ENCODE measurements around the genes LGALS3BP, EIF4A3, RNF213 and CHMP6.

GRCh38 chr17:78951691-78952396 is 26.7 kb upstream of the TIMP2 start:
- PRO-cap: no peak
- RAMPAGE, long total RNA: no peak

GRCh38 chr17:78979612-78980374 is at the start of gene LGALS3BP:
TSS of gene LGALS3BP (minus strand) at chr17:78979923.
- PRO-cap: no peak
- RAMPAGE, long total RNA: no peak

DNA sequence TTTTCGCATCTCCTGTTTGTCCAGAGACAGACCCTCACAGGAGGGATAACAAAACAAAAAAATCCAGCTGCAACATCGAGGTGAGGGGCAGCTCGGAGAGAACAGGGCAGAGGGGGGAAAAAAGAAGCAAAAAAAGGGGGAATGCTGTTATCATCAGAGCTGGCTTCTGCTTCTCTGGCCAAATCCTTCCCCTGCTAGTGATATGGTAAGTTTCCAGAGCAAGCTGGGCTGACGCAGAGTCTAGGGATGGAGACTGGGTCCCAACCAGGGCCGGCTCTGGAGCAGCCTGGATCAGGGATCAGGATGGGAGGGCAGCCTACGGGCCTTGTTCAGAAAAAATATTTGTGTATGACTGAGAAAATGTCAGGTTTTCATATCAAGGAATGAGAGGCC is 838 bp upstream of the C1QTNF1 start:
- PRO-cap: no peak
- RAMPAGE, long total RNA: no peak

- PRO-cap: no peak
- RAMPAGE, long total RNA: no peak
Observed at GRCh38 chr17:79033808-79034592, 10.0 kb downstream of the C1QTNF1 start.

DNA sequence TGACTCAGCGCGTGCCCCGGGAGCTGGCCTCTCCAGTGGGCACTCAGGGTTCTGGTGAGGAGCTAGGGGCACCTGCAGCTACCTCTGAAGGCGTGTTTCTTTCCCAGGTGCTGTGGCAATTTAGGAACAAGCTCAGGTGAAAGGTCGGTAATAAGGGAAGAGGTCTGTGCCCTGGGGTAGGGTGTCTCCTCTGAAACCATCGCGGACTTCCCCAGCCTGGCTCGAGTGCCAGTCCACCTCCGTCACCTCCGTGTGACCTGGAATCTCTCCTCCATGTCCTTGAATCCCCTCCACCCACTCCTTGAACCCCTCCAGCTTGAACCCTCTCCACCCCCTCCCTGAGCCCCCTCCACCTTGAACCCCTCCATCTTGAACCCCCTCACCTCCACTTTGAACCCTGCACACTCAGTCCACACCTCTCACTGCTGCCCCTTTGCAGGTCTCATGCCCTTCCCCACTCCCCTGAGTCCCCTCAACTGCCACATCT is 51.6 kb upstream of the ENPP7 start:
- PRO-cap: no peak
- RAMPAGE, long total RNA: no peak

DNA sequence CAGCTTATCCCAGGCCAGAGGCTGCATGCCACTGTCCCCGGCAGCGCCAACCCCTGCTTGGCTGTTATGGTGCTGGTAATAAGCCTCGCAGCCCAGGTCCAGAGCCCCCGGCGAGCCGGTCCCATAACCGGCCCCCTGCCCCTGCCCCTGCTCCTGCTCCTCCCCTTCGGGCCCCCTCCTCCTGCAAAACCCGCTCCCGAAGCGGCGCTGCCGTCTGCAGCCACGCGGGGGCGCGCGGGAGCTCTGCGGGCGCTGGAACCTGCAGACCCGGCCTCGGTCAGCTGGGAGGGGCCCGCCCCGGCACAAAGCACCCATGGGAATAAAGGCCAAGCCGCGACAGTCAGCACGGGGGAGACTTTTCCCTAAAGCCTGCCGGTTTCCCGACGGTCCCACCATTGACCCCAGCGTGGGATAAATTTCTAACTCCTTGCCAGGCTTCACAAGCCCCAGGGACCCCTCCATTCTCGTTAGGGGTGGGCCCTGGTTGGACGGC is 11.2 kb downstream of the ENPP7 start:
- PRO-cap: no peak
- RAMPAGE, long total RNA: no peak

DNA sequence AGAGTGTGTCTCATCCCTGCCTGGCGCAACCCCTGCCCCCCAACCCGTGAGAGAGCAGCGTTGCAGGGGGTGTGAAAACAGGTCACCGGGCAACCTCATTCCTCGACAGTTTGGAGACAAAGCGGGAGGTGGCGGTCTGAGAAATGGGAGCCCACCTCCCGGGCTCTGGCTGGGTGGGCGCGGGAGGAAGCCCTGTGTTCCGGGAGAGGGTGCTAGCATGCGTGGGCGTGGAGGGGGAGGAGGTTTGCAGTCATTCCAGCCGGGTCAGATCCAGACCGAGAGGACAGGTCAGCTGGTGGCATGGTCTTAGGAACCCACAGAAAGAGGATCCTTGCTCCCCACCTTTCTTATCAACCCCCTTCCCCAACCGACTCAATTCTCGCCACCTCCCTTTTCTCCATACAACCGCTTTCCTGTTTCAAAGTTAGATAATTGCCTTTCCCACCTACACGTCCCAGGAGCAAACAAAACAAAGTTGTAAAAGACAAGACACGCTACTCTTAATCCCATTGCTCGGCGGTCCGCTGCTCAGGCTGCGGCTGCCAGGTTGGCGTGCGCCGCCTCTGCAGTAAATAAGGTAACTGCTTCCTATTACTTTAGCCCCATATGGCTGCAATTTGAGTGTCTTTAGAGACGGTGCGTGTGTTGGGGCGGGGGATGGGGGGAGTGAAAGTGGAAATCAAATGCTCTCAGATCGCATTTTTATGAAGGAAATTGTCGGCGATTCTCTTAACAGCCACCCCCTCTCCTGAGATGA is 3.4 kb upstream of the CBX8 start:
- PRO-cap: unidirectional peak, plus-strand start at position 620 of the sequence
- RAMPAGE, long total RNA: no peak

DNA sequence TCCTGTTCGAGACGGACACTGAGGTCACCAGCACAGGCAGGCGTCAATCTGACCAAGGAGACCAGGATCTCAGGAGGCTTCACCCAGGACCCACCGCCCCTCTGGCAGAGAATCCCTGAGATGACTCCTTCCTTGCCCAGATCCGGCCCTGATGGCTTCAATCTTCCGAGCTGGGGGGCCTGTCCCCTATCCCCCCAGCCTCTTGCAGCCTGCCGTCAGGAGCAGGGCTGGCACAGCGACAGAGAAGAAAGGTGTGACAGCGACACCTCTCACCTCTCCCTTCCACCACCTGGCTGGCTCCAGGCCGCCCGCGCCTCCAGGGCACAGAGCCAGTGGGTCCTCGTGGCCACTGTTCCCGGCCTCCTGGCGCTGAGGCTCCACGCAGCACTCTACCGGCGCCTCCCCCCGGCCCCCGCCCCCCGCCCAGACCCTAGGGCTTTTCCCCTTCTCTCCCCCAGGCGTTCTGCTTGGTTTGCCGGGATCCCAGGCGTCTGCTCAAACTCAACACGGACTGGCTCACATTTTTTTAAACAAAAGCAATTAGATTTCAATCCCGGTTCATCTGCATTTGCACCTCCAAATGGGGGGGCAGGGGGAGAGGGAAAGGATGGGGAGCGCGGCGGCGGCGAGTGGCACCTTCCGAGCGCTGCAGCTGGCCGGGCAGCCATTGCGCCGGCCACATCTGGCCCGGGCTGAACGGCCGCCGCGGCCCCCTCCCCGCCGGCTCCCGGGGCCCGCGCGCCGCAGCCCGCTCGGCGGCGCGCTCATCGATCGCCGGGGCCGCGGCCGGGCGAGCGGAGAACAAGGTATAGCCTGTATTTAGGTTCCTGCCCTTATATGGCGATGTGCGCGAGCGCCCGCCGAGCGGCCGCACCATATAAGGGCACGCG is 12.8 kb upstream of the CBX8 start:
- PRO-cap: no peak
- RAMPAGE, long total RNA: no peak

DNA sequence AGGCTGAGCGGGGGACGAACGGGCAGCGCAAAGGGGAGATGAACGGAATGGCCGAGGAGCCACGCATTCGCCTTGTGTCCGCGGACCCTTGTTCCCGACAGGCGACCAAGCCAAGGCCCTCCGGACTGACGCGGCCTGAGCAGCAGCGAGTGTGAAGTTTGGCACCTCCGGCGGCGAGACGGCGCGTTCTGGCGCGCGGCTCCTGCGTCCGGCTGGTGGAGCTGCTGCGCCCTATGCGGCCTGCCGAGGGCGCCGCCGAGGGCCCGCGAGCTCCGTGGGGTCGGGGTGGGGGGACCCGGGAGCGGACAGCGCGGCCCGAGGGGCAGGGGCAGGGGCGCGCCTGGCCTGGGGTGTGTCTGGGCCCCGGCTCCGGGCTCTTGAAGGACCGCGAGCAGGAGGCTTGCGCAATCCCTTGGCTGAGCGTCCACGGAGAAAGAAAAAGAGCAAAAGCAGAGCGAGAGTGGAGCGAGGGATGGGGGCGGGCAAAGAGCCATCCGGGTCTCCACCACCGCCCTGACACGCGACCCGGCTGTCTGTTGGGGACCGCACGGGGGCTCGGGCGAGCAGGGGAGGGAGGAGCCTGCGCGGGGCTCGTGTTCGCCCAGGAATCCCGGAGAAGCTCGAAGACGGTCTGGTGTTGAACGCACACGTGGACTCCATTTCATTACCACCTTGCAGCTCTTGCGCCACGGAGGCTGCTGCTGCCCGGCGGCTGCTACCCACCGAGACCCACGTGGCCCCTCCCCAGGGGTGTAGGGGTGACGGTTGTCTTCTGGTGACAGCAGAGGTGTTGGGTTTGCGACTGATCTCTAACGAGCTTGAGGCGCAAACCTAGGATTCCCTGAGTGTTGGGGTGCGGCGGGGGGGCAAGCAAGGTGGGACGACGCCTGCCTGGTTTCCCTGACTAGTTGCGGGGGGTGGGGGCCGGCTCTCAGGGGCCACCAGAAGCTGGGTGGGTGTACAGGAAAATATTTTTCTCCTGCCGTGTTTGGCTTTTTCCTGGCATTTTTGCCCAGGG is 1.5 kb upstream of the CBX4 start:
- PRO-cap: no peak
- RAMPAGE, long total RNA: no peak

DNA sequence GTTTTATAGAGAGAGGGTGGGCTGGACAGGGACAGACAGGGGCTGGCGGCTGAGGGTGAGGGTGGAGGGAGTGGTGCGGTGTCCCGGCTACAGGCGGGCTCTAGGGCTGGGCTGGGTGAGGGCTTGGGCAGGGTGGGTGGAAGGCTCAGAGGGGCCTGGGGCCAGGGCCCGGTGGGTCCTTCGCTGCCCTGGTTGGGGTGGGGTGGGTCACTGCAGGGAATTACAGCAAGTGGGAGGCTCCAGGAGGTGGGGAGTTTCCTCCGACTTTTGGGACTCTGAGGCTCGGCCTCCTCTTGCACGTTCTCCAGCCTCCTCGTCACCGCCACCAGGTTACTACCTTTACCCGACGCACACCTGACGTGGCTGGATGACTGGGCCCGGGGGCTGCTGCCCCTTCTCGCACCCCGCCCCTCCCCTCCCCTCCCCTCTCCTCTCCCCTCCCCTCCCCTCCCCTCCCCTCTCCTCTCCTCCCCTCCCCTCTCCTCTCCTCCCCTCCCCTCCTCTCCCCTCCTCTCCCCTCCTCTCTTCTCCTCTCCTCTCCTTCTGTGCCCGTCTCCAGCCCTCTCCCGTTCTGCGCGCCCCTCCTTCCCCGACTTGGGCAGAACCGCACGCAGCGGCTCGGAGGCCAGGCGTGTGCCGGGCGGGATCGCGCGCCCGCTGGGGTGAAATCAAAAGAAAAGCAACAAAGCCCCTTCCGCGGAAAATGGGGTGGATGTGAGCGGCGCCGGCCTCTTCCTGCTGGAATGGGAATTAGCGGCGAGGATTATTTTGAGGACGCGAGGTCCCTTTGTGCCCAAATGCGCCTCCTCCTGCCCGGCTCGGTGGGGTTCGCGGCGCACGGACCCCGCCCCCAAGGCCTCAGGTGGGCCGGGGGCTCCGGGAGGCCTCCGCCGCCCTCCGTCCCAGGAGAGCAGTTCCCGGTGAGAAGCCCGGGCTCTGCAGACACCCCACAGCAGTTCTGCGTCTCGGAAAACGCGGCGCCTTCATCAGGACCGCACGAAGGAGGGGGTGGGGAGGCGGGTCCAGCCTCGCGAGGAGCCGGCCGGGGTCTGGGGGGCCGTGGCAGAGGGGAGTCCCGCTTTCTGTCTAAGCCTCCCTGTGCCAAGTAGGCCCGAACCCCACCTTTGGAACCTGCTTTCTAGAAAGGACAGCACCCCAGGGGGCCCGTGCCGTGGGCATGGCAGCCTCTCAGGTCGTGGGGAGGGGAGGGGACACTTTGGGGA is 90.7 kb upstream of the CBX4 start:
- PRO-cap: no peak
- RAMPAGE, long total RNA: no peak

DNA sequence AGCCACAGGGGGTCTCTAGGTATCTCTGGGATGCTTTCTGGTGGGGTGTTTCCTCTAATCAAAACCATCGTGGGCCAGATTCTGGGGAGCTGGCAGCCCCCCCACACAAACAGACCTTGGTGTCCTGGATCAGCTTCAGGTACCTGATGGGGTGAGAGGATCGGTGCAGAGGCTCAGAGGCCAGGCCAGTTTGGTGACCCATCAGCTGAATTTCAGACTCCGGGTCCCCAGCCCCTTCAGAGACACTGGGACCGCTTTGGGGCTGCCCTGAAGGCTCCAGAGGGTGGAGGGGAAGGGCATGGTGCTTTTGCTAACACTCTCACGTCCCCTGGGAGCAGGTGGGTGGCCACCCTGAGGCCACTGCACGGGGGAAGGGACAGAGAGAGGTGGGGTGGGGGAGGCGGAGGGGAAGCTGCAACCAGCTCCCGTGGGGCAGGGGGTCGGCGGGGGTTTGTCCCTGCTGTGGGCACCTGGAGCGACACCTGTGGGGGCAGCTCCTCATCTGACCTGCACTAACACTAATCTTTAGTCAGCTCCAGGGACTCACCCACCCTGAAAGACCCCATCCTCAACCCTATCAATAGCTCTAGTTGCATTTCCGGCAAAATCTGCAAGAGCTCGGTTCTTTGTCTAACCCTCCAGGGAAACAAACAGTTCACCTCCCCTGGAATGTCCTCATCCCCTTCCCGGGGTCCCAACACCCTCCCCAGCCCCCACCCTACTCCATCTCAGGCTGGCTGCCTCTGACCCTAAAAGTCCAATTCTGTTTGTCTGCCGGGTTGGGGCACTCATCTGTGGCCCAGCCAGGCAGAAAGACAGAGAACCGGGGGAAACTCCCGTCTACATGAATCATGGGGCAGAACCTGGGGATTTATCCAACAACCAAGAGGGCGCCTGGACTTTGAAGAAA is 91.8 kb upstream of the CBX4 start:
- PRO-cap: no peak
- RAMPAGE, long total RNA: no peak

DNA sequence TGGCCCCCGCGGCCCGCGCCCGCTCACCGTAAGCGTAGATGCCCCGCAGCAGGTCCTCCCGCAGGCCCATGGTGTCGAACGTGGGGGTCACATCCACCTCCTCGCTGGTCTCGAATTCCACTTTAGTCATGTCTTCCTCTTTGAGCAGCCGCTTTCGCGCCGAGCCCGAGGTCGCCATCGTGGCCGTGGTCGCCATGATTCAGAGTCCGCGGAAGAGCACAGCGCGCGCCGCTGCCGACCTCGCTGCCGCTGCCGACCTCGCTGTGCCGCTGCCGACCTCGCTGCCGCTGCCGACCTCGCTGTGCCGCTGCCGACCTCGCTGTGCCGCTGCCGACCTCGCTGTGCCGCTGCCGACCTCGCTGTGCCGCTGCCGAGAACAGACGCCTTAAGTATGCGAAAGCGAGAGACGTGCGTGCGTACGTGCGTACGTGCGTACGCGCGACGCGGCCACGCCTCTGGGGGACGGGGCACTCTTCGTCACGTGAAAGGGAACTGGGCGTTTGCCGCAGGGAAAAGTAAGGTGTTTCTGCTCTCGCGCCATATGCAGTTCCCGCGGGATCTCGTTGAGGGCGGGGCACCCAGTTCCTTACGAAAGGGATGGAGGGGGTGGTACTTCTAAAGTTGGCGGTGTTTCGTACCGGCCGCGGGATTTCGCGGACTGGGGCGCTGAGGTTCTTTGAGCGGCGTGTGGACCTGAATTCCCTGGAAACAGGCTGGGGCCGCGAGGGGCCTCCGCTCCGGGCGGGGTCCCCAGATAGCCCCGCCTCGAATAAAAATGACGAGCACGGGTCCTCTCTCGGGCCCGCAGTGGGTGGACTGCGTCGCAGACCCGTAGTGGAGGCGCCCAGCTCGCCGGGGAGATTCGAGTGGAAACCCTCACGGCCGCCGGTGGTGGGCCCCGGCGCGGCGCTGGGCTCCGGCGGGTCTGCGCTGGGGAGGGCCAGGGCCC is at the start of gene EIF4A3:
TSS of gene EIF4A3 (minus strand) at position 363 of the 949 bp plus-strand sequence.
- PRO-cap: bidirectional peak, plus-strand start at position 618 of the sequence, minus-strand start at position 393 of the sequence; bidirectional peak, plus-strand start at position 859 of the sequence, minus-strand start at position 809 of the sequence
- RAMPAGE, long total RNA: no peak

DNA sequence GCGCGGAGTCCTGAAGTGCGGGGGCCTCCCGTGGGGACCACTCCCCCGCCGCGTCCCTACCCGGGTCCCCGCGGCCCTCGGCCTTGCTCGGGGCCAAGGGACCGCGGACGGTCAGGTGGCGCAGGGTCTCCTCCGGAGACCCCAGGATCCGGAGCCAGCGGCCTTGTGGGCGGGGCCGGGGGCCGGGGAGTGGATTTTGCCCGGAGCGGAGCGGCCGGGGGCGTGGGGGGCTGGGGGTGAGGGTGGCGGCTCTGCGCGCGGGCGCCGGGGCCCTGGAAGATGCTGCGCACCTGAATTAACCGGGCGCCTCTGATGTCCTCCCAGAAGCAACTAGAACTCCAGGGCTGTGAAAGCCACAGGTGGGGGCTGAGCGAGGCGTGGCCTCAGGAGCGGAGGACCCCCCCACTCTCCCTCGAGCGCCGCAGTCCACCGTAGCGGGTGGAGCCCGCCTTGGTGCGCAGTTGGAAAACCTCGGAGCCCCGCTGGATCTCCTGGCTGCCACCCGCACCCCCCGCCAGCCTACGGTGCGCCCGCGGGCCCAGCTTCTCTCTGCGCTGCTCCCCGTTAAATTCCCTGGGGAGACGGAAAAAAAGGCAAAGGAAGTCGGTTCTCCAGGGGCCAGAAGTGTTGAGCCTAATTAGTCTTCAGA is 489 bp downstream of the SLC26A11 start:
- PRO-cap: no peak
- RAMPAGE, long total RNA: no peak

GRCh38 chr17:80252503-80253389 is 7.9 kb upstream of the RNF213 start:
- PRO-cap: no peak
- RAMPAGE, long total RNA: no peak

DNA sequence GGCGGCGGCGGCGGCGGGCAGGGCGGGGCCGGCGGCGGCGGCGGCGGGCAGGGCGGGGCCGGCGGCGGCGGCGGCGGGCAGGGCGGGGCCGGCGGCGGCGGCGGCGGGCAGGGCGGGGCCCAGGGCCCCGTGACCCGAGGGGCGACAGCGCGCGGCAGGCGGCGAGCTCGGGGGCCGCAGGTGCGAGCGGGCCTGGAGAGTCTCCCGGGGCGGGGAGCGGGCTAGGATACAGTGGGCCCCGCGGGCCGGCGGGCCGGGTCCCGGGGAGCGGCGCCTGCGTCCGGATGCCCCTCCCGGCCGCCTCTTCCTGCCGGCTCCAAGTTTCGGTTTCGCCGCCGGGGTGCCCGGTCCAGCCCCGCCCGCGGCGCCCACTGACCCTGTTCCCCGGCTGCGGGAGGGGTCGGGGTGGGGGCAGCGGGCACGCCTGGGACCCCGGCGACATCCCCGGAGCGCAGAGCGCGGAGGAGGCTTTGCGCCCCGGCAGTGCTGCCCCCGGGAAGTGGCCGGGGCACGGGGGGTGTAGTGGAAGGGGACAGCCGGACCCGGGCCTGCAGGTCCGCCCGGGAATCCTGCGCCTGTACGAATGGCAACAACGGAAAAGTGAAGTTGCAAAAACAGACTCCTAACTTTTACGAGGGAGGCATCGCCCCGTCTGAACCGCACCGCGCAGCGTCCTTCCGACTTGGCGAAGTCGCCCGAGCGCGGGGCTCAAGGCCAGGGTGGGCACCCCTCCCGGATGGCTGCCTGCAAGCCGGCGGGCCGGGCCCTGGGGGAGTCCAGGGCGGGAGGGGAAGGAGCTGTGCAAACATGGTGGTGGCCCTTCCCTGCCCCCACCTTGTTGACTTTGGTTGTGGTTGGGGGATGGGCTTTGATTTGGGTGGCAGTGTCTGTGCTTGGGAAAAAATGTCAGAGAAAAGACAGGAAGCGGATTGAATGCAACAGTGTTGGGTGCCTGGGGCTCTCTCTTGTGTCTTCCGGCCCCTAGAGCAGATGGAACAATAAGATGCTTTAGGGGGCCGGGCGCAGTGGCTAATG is at the start of gene RNF213:
TSS of gene RNF213 (plus strand) at position 130 of the 1,035 bp plus-strand sequence.
- PRO-cap: bidirectional peak, plus-strand start at position 197 of the sequence, minus-strand start outside the sequence; bidirectional peak, plus-strand start at position 319 of the sequence, minus-strand start at position 315 of the sequence; bidirectional peak, plus-strand start at position 909 of the sequence, minus-strand start at position 656 of the sequence
- RAMPAGE, long total RNA: no peak

DNA sequence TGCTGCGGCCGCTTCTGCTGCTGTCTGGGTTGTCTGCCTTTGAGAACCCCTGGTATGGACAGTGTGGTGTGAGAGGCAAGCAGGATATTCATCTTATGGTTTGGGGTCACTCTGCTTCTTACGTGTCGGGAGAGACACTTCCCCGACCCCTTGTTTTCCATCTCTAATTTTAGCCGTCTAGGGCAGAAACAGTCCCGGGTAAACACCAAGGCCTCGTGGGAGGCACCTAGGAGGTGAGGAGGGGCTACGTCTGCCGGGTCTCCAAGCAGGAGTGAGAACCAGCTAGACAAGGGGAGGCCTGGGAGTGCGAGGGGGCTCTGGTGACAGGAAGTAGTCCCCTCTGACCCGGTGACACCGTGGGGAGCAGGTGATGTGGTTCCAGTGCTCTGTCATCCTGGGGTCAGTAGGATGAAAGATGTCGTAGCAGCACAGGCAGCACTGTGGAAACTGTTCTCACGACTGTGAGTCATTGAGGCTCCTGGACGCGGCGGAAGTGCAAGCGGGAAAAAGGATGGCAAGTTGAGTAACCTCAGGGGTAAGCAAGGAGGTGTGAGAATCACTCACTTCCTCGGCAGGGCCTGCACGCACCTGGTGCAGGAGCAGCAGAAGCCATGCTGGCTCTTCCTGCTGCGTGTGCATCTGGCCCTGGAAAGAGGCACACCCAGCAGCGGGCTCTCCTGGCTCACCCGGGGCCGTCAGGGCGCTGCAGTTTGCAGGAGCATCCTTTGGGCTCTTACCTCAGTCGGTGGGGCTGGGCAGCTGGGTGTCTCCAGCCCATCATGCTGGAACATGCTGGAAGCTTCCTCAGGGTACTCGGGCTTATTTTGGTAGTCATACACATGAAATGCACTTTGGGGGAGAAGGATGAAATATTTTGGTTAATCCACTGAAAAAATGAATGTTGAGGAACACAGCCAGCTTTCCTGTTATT is 176.5 kb downstream of the RPTOR start:
- PRO-cap: bidirectional peak, plus-strand start at position 559 of the sequence, minus-strand start at position 495 of the sequence
- RAMPAGE, long total RNA: no peak

DNA sequence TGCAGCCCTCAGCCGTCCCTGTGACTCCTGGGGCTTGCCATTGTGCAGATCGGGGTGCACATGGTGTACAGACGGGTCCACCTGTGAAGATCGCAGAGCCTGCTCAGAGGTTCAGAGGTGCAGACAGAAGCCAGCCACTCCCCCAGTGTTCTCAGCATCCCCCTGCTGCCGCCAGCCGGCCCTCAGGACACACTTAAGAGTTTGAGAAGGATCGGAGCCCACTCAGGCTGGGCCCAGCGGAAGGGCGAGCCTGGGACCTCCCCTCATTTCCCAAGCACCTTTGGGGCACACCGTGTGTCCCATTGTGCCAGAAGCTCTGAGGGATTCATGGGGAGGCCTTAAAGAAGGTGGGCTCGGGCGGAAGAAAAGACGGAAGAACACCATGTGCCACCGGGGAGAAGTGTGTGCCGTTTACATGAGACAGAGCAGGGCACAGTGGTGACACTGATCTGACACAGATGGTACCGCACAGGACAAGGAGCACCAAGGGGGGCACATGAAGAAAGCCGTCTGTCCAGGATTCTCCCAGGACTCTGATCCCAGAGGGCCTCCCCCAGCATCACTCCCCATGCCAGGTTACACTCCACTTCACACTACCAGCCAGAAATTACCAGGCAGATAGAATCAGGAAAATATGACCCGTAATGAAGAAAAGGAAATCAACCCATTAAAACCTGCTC is 128.8 kb upstream of the CHMP6 start:
- PRO-cap: no peak
- RAMPAGE, long total RNA: no peak

DNA sequence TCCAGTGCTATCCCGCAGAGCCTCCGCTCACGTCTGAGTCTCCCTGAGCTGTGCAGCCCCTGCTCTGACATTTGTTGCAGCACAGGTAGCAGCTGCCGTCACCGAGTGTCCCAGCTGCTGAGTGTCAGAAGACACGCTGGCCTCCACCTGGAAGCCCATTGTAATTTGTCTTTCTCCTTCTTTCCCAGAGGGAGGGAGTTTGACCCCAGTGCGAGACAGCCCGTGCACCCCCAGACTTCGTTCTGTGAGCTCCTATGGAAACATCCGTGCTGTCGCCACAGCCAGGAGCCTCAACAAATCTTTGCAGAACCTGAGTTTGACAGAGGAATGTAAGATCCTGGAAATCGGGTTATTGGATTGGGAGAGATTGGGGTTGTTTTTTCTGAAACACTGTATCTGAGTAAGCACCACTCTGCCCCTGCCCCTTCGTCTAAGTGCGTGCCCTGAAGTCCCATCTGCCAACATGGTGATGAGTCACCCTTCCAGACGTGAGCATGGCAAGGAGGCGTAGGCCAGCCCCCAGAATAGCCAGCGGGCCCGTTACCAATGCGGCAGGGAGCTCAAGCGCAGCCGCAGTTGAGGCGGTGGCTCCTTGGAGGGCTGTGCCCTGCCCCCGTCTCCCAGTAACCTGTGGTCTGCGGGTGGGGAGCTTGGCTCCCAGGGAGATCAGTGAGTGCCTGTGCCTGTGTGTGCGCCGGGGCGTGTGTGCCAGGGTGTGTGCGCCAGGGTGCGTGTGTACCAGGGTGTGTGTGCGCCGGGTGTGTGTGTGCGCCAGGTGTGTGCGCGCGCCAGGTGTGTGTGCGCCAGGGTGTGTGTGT is 98.9 kb upstream of the CHMP6 start:
- PRO-cap: no peak
- RAMPAGE, long total RNA: no peak

DNA sequence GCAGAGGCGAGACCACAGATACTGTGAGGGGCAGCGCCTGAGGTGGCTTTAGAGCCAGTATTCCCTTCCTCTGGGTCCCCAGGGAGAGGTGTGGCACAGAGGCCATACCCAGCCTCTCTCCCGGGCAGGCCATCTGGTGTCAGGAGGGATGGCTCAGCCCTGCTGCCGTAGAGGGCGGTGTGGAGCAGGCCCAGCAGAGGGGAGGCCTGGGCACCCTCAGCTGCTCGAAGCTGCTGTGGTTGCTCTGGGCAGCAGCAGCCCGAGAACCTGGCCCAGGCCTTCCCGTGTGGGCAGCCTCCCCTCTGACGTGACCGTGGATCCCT is 32.8 kb upstream of the CHMP6 start:
- PRO-cap: no peak
- RAMPAGE, long total RNA: no peak

DNA sequence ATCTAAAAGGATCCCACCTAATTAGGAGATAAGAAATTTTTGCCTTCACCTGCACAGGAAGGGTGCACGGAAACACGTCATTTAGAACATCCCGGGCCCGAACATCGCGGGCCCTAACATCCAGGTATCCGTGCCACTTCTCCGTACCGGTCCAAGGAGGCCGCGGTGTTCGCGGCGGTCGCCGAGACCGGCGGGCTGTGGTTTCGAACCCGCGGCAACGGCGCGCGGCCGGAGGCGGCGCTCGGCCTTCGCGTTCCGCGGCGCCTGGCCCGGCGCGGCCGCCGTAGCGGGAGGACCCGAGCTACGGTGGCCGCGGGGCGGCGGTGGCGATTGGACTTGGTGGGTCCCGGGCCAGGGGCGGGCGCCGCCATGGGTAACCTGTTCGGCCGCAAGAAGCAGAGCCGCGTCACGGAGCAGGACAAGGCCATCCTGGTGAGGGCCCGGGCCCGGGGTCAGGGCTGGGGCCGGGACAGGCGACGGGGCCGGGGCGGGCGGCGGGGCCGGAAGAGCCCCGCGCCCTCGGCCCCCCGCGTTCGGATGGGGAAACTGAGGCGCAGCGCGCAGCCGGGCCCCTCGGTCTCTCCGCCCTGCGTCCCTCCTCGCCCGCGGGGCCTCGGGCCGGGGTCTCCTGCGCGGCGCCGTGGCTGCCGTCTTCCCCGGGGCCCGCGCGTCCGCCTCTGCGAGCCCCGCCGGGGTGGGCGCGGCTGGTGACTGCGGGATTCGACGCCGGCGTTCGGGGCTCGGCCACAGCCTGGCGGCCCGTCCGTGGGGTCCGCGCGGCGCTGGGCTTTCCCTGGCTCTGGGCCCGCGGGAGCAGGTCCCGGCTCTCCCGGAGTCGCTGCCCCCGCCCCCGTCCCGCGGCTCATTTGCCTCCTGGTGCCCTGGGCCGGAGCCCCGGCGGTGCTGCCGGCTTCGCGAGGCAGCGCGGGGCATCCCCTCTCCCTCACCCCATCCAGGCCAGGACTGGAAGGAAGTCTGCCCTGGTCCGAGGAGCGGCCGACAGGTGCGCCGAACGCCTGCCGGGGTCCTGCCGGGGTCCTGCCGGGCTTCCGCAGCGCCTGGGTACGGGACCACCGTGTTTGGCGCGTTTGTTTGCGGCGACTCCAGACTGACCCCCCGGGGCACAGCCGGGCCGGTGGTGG is at the start of gene CHMP6:
TSS of gene CHMP6 (plus strand) at position 292 of the 1,142 bp plus-strand sequence.
- PRO-cap: bidirectional peak, plus-strand start at position 144 of the sequence, minus-strand start at position 140 of the sequence; bidirectional peak, plus-strand start at position 304 of the sequence, minus-strand start at position 259 of the sequence
- RAMPAGE, long total RNA: no peak